Jejunum (tissue), 1 donor: ENCODE measurements around the genes ANXA4, SNRNP27, TIA1 and FIGLA.

GRCh38 chr2:69741119-69742216 lies at the start of gene ANXA4:
TSS of gene ANXA4 (plus strand) at chr2:69742134.
- PRO-cap: unidirectional peak, plus-strand start at chr2:69741269; unidirectional peak, plus-strand start at chr2:69741407; bidirectional peak, plus-strand start at chr2:69742143, minus-strand start at chr2:69741991

GRCh38 chr2:69742217-69742700 lies 325 bp downstream of the ANXA4 start:
- PRO-cap: no peak

GRCh38 chr2:69790188-69790822 lies 39.2 kb upstream of the GMCL1 start:
- PRO-cap: no peak

- PRO-cap: no peak
These were observed 18.5 kb upstream of the GMCL1 start for GRCh38 chr2:69810812-69811537.

DNA sequence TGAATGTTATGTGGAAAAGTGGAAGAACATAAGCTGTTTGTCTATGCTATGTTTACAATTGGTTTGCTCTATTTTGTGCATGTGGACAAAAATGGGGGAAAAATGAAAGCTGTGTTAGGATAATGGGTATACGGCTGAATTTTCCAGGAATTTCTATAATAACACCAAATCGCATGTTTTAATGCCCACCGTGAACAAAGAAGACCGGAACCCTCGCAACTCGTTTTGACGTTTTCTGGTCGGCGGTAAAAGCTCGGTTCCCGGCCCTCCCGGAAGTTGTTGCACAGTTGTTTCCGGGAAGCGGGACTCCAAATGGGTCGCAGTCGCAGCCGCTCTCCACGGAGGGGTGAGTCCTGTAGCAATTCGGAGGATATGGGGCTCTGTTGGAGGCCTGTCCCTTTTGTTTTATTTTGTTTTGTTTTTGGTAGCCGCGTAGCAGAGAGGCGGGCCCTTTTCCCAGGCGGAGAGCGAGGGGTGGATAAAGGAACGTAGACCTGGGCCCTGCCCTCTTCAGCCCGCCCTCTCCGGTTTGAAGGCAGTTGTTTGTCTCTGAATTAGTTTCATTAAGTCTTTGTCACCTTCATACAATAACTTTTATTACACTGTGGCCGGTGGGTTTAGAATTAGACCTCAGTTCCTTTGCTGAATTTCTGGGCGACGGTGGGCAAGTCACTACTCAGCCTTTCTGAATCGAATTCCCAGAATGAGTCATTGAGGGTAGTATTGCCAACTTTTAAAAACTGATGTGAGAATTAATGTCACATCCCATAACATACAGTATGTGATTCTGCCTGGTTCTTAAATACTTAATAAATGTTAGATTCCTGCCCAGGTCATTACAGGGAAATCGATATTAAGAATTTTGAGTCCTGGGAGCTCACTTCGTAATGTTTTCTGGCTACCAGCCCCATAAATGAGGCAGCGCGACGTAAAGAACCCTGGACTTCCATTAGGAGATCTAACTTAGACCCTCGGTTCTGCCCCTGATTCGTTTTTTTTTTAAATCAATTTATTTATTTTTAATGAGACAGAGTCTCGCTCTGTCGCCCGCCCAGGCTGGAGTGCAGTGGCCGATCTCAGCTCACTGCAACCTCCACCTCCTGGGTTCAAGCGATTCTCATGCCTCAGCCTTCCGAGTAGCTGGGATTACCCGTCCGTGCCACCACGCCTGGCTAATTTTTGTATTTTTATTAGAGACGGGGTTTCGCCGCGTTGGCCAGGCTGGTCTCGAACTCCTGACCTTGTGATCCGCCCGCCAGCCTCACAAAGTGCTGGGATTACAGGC lies at the start of gene SNRNP27:
Gene SNRNP27, plus strand, starts transcription at position 284 of the 1,285 bp plus-strand sequence.
- PRO-cap: unidirectional peak, plus-strand start at position 290 of the sequence

GRCh38 chr2:69997120-69998066 lies 36.0 kb upstream of the ASPRV1 start:
- PRO-cap: no peak

- PRO-cap: bidirectional peak, plus-strand start at chr2:70069310, minus-strand start at chr2:70069186
These were observed 18.3 kb upstream of the PCBP1 start for GRCh38 chr2:70068743-70069544.

DNA sequence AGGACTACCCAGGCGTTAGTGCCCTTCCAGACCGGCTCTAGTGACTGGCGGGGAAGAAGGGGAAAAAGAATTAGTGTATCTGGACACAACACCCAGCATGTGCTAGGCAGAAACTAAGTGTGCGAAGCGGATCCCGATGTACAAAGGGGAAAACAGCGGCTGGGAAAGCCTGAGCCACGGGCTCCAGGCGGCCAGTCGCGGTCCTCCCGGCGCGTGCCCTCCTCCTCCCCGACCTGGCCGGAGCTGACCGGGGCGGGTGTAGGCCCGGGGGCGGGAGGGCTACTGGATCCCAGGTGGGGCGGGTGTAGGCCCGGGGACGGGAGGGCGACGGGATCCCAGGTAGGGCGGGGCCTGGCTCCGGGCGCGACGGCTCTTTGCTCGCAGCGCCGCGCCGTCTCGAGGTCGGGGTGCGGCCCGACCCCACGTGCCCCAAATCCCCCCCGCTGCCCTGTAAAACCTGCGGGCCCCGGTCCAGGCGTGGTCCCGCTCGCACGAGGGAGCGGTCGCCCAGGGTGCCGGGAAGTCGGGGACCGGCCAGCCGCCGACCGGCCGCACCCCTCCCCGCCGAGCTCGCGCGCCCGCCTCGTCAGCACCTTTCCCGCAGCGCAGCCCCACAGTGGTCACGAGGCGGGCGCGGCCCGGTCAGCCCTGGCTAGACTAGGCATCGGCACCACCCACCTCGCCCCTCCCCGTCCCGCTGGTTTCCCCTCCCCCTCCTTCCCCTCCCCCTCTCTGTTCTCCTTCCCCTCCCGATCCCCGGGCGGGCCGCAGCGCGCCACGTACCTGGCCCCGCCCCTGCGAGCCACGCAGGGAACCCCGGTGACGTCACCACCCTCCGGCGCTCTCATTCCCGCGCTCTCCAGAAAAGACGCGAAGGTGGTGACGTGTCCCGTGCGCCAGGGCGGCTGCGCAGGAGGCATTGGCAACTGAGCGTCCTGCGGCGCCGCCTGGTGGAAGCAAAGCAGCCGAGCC lies 48.6 kb downstream of the C2orf42 start:
- PRO-cap: bidirectional peak, plus-strand start at position 342 of the sequence, minus-strand start at position 235 of the sequence; bidirectional peak, plus-strand start at position 521 of the sequence, minus-strand start at position 615 of the sequence; bidirectional peak, plus-strand start outside the sequence, minus-strand start at position 779 of the sequence

DNA sequence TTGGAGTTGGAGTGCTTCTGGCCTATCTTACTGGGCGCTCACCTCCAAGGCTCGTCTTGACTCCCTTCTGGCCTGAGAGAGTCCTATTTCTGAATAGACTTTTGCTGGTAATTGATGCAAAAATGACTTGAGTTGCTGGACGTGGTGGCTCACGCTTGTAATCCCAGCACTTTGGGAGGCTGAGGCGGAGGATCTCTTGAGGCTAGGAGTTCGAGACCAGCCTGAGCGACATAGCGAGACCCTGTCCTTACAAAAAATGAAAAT lies 314 bp upstream of the C2orf42 start:
- PRO-cap: no peak

DNA sequence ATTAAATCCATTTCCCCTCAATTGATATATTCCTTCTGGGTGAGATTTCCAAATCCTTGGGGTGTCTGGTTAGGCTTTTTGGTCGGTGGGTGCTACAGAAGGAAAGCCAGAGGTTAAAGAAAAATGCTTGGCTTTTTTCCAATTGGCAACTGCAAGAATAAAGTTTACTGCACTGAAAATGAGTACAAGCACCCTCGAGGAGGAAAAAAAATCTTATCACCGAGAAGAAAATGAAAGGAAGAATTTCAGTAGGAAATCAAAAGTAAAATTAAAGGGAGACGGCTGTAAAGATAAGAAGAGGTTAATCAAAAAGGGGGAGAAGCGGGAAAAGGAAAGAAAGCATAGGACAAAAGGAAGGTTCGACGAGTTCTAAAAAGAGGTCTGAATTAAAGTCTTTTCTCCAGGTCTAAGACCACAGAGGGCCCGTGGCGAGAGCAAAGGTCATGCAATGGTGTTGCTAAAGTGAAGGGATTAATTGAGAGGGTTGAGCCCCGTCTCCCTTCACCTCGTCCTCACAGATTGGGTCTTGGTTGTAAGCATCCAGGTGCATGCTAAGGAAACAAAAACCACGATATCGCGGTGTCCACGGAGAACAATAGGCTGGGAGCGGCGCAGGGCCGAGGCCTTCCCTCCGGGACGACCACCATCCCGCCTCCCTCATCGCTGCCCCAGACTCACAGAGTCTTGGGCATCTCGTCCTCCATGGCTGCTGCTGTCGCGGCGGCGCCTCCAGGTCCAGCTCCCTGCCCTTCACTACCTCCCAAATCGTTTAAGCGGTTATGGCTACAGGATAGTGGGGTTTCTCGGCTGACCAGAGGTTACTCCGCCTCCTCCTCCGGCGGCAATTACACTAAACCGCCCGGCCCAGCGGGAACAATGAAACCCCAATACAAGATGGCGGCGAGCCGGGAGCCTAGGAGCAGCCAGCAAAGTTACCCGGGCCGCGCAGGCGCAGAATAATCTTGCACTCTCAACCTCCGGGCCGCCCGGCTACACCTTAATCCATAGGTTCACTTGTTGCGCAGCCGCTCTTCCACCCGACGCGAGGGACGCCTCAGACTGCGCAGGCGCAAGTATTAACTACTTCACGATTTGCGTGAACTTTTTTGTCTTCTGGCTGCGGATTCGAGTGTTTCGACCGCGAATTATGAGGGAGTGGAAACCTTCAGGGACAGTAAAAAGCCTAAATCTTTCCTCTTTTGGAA lies at the start of gene TIA1:
Gene TIA1, minus strand, starts transcription at position 902 of the 1,205 bp plus-strand sequence.
- PRO-cap: unidirectional peak, plus-strand start at position 308 of the sequence; bidirectional peak, plus-strand start at position 1,083 of the sequence, minus-strand start at position 958 of the sequence

DNA sequence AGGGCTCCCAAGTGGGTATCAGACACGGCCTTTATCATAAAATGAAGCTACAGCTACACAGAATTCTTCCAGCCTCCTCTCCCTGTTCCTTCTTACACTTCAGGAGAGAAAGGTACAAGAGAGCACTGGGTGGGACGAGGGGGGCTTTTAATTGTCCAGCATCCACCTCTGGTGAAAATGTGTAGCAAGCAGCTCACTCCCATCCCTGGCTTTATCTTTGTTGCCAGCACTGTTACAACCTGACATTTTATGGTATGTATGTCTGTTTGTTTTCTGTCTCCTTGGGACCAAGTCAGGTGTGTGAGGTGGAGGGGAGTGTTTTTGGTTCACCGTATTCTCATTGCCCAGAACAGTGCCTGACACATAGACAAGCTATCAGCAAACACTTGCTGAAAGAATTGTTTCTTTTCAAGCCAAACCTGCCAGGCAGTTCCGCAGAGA lies 24.8 kb downstream of the TGFA start:
- PRO-cap: no peak

DNA sequence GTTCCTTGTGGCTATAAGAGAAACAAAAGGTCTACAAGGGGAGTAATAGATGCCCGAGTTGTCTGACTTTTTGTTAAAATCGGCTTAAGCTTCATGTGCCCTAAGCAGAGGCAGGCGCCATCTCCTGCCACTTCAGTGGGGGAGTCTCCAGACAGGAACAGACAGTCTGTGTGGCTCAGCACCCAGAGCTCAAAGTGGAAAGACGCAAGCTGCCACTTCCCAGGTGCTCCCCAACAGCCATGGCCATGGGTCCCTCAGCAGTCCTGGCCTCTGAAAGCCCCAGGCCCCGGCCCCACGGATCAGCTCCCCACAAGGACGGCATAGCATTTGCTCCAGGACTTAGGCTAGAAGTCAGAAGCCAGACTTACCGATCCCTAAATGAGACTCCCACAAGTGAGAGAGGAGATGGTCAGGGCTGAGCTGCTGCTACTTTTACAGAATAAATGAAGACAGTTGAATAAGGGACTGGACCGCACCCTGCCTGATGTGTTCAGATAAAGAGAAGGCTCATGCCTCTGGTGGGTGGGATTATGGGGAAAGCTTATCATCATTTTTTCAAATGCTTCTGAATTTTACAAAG lies 50.6 kb downstream of the ADD2 start:
- PRO-cap: no peak

DNA sequence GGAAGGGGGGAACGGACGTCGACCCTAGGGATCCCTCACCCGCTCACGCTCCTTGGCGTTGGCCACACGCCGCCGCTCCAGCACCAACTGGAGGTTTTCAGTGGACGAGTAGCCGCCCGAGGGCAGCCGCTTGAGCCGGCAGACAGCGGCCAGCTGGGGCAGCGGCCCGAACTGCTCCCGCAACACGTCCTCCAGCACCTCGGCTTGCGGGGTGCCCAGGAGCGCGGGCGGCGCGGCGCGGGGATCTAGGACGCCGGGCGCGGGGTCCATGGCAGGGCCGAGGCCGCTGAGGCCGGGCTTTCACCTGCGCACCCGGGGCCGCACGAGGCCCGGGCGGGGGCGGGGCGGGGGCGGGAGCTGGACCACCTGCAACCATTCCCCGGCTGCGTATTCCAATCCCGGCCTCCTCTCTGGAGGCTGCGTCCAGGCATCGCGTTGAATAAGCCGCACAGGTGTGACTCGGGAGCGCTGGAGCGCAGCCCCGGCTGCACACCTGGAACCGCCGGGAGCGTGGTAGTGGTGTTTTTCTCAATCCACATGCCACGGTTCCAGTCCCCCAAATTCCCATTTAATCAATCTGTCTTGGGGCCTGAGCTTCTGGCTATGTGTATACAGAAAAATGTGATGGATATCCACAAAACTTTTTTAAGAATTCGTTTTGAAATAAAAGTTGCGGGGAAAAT lies at the start of gene FIGLA:
Gene FIGLA, minus strand, starts transcription at position 275 of the 683 bp plus-strand sequence.
- PRO-cap: no peak

- PRO-cap: no peak
These were observed 12.7 kb upstream of the VAX2 start for GRCh38 chr2:70887453-70888323.

GRCh38 chr2:70986340-70987149 lies 8.1 kb downstream of the ANKRD53 start:
- PRO-cap: no peak

GRCh38 chr2:71070306-71071046 lies 2.0 kb downstream of the NAGK start:
- PRO-cap: no peak

GRCh38 chr2:71225416-71225650 lies 1.6 kb downstream of the PAIP2B start:
- PRO-cap: no peak

GRCh38 chr2:71434498-71435126 lies 31.9 kb upstream of the DYSF start:
- PRO-cap: no peak

DNA sequence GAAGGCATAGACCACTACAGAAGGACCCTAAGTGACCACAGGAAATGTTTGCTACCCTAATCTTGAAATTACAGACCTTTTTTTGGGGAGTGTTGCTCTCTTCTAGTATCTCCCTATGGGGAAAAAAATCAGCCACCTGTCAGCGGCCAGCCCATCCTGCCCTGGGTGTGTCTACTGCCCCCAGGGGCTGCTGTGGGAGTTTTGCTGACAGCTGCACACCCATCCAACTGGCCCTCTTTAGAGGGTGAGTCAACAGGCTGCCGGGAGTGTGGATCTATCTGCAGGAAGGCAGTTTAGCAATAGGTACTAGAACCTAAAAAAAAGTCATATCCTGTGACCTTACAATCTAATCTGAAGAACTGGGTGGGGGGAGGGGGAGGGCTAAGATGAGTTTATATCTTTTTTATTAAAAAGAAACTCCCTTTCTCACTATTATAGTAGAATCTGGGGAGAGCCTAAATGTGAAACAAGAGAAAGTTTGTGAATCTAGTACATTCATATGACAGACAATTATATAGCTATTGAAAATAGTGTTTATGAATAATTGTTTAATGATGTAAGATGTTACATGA lies 13.8 kb upstream of the DYSF start:
- PRO-cap: no peak

DNA sequence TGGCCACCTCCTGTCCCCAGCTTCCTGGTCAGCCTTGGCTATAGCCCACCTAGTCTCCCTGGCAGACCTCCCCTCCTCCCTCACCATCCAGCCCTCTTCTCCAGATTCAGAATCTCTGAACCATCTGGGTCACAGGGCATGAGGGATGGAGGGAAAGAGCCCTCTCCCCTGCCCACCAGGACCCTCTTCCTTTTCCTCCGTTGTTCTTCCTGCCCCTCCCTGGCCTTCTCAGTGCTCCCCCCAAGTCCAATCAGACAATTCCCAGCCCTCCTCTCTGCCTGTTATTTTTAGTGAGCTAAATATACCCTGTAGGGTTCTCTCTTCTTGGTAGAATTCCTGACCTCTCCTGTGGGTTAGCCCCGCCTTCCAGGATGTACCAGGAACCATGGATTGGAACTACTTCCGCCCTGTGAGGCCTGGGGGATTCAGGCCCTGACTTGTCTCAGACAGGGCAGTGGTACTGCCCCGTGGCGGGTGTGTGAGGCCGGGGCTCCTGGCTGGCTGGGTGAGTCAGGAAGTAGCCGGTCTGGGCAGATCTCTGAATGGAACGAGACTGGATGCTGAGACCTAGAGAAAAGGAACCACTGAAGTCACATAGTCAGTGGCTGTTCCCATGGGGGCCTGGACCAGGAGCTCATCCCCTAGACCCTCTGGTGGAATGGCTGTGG lies 37.2 kb downstream of the DYSF start:
- PRO-cap: no peak